Melanocyte of skin (primary cell): ENCODE results near the genes OR2C1, CLUAP1 and GLIS2.

DNA sequence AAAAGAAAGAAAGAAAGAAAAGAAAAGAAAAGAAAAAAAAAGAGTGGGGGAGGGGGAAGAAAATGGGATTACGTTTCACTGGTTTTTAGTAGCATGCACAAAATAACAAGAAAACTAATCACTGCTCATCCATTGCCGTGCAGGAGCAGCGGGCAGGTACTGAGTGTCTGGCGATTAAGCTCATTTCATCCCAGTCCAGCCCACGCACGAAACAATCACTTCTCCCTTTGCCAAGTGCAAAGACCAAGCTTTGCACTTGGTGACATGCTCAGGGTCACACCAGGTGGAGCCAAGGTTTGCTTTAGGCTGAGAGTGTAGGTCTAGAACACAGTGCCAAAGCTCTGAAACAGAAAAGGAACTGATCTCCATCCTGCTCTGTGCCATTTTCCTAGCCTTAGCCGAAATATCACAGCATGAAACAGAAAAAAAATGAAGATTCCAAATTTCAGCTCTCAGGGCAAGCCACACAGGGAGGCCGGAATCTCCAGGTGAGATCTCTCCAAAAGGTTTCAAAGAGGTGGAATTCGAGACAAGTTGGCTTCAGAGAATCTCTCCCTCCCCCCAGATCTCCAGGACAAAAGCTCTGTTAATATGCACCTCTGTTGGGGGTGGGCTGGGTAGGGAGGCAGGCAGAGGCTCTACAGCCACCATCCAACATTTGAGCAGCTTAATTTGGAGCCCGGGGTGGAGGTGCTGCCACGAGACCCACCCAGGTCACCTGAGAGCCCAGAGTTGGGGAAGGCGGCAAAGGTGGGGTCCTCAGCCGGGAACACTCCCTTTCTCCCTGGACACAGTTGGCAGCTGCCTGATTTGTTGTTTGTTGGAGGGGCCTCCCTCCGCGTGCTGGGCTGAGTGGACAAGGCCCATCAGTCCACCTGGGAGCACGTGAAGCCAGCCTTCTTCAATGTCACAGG lies 778 bp downstream of the ZSCAN10 start:
- CAGE, long polyA plus RNA, 2 experiments = no peak in any of the 2 experiments

DNA sequence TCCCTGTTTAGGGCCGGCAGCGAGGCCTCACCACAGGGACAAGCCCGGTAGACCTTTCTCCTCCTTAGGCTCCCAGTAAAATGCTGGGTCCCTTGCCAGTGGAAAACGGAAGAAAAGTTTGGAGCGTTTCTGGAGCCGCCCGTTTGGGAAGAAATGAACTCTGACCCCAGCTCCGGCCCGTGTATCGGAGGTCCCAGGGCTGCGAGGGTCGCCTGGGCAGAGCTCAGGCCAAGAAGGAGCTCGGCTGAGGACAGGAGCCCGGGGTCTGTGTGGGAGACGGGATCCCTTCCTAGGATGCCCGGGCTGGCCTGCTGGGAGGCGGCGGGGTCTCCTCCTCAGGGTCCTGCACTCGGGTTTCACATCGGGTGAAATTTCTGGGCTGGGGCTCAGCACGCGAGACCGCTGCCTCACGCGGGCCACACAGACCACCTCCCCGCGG lies 23.3 kb downstream of the ZNF213 start:
- CAGE, long polyA plus RNA, 2 experiments = no peak in any of the 2 experiments

DNA sequence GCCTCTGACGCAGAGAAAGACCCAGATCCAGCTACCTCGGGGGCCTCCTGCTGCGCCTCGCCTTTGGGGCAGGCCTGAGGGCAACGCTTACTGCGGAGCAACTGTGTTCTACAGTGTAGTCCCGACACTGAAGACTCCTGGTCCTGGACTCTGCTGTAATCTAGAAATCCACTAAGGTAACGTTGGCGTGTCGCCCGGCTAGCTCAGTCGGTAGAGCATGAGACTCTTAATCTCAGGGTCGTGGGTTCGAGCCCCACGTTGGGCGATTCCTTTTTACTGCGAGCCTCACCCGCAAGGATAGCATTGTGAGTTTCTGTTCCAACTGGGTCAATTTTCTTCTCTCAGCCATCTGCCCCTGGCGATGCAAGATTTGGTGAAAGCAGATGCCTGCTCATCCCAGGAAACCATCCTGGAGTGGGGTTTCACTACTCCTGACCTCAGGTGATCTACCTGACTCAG lies 40.7 kb downstream of the ZNF213 start:
- CAGE, long polyA plus RNA, 2 experiments = no peak in any of the 2 experiments

- CAGE, long polyA plus RNA, 2 experiments = no peak in any of the 2 experiments
Measured at GRCh38 chr16:3282697-3283129, 578 bp upstream of the ZNF263 start.

DNA sequence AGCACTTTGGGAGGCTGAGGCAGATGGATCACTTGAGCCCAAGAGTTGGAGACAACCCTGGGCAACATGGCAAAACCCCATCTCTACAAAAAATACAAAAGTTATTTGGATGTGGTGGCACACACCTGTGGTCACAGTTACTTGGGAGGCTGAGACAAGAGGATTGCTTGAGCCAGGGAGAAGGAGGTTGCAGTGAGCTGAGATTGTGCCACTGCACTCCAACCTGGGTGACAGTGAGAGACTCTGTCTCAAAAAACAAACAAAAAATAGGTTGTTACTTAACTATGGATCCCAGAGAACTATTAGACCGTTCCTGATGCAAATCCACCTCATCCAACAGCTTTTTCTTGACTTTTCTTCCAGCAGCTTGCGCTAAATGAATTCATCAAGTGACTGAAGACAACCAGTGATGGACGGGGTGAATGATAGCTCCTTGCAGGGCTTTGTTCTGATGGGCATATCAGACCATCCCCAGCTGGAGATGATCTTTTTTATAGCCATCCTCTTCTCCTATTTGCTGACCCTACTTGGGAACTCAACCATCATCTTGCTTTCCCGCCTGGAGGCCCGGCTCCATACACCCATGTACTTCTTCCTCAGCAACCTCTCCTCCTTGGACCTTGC lies at the start of gene OR2C1:
Gene OR2C1, plus strand, starts transcription at position 358 of the 624 bp plus-strand sequence.
- CAGE, long polyA plus RNA, 2 experiments = no peak in any of the 2 experiments

GRCh38 chr16:3500665-3501374 lies at the start of gene CLUAP1:
Gene CLUAP1 (plus strand): TSS chr16:3501004.
- CAGE, long polyA plus RNA, 2 experiments = no peak in any of the 2 experiments

DNA sequence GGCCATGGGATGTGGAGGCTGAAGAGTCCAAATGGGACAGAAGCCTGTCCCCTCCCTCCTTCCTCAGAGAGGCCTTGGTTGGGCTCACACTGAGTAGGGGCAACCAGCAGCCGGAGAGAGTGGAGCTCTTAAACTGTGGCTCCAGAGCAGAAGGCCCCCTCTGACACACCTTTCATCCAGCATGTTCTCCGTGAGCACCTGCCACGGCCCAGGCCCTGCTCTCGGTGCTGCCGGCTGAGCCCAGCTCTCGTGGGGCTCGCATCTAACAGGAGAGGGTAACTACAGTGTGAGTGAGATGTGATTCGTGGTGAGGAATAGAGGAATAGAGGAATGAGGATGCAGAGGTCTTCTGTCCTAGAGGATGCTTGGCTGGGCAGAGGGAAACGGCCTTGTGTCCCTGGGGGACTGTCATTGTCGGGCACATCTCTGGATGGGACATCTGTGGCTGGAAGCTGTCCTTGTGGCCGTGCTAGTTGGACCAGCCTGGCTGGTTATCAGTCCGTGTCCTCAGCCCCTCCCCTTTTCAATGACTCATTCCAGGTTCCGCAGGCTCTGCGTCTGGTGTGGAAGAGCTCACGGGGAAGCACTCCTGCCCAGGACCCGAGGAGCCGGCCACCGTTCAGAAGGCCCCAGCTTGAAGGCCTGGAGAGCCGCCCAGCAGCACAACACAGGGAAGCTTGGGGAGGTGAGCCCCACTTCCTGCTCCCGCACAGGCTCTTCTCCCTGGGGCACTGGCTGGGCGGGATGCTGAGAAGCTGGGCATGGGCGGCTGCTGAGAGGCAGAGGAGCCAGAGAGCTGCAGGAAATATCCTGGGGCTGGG lies 11.9 kb upstream of the DNASE1 start:
- CAGE, long polyA plus RNA, 2 experiments = no peak in any of the 2 experiments

- CAGE, long polyA plus RNA, 2 experiments = no peak in any of the 2 experiments
Measured at GRCh38 chr16:3677437-3678576, 23.3 kb downstream of the DNASE1 start.

GRCh38 chr16:3879691-3880387 lies 674 bp downstream of the CREBBP start:
- CAGE, long polyA plus RNA, 2 experiments = no peak in any of the 2 experiments

GRCh38 chr16:3946078-3946568 lies 65.6 kb upstream of the CREBBP start:
- CAGE, long polyA plus RNA, 2 experiments = no peak in any of the 2 experiments

GRCh38 chr16:3966391-3966920 lies 85.9 kb upstream of the CREBBP start:
- CAGE, long polyA plus RNA, 2 experiments = no peak in any of the 2 experiments

GRCh38 chr16:3992482-3992763 lies 111.9 kb upstream of the CREBBP start:
- CAGE, long polyA plus RNA, 2 experiments = no peak in any of the 2 experiments

- CAGE, long polyA plus RNA, 2 experiments = no peak in any of the 2 experiments
Measured at GRCh38 chr16:4053138-4053918, 62.9 kb downstream of the ADCY9 start.

GRCh38 chr16:4231378-4231912 lies 10.4 kb downstream of the SRL start:
- CAGE, long polyA plus RNA, 2 experiments = no peak in any of the 2 experiments

DNA sequence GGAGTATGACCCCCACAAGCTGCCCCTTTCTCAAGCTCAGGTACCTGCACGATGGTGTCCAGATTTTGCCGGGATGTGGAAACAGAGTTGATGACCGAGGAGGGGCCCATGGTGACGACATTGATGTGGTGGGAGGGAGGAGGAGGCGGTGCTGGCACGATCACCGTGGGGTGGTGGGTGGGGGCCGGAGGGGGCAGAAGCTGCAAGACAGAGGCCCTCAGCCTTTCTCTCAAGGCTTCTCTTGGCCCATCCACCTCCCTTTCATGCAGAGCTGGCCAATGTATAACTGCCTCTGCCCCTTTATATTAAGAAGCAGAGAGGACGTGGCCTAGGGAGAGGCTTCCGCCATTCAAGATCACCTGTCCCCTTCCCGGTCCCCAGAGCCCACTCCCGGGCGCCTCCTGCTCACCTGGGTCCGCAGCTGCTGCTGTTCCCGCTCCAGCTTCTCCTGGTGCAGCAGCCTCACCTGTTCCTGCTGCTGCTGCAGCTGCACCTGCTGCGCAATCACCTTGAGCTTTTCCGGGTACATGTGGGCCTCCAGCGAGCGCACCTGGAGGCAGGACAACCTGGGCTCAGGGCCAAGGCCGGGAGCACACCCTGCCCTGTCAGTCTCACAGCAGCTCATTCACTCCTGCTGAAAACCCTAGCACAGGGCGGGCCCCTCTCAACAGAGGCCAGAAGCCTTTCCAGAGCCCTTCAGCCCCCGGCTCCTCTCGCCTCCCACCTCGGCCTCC lies 12.6 kb downstream of the TFAP4 start:
- CAGE, long polyA plus RNA, 2 experiments = no peak in any of the 2 experiments

DNA sequence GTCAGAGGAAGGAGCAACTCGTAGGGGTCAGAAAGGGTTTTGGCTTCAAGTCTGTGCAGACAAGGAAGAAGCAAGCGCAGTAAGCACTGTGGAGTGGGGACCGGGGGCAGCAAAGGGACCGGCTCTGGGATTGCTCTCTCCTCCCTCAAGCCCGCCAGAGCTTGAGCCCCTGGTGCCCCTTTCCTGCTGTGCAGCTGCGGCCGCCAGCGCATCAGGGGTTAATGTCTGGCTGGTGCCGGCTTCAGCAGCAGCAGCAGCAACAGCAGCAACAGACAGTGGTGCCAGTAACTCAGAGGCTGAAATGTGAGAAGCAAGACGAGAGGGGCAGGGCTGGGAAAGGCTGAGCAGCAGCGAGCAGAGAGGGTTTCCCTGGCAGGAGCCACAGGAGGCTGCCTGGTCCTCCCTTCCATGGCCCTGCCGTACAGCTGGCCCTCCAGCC lies 20.9 kb upstream of the TFAP4 start:
- CAGE, long polyA plus RNA, 2 experiments = no peak in any of the 2 experiments

DNA sequence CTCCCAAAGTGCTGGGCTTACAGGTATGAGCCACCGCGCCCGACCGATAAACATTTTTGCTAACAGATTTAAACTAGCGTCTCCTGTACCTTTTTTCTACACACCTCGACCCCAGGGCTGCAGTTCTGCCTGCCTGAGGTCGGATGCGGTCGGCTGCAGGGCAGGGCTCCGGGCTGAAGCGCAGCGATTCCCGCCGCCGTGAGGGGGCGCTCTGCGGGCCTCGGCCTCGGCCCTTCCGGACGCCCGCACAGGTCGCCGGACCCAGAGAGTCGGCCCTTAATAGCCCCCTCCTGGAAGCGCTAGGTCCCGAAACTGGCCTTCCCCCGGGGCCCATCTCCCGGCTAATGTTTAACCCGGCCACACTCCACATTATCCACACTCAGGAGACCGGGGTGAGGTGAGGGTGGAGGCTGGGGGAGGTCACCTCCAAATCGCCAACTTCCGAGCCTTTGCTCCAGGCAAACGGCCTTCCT lies 2.0 kb upstream of the GLIS2 start:
- CAGE, long polyA plus RNA, 2 experiments = no peak in any of the 2 experiments

DNA sequence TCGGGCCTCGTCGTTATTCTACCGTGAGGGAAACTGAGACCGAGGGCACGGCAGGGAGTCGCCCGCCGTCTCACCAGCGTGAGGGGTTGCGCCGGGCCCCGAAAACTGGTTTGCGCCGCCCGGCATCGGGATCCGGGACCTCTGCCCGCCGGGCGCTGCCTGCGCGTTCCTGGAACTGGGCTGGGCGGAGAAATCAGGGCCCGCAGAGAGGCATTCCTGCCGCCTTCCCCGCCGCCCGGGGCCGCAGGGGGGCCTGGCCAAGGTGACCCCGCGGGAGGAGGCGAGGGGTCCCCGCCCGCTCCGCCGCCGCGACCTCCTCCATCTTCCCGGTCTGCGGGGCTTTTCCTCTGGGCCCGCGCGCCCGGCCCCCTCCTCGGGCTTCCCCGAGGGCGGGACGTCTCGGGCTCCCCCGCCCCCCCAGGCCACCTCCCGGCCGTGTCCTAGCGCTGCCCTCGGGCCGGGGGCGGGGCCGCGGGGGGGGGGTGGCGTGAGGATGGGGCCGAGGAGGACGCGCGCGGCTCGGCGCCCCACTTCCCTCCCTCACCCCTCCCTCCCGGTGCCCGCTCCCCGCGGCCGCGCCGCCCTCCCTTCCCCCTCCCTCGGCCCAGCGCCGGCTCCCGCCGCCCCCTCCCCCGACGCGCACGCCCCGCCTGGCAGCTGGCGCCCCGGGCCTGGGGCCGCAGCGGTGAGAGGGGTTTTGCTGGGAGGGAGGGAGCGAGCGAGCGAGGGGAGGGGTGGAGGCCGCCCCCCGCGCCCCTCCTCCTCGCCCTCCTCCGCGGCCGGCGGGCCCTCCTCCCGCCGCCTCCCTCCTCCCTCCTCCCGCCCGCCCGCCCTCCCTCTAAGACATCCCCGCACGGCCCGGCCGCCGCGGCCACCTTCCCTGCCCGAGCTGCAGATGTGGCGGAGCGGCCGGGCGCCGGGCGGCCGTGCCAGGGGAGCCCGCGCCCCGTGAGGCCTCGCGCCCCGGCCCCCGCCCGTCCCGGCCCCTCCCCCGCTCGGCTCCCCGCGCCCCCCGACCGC lies at the start of gene GLIS2:
Gene GLIS2, plus strand, starts transcription at position 874 of the 1,020 bp plus-strand sequence.
- CAGE, long polyA plus RNA, 2 experiments = no peak in any of the 2 experiments

GRCh38 chr16:4345556-4346205 lies 5.4 kb downstream of the PAM16 start:
- CAGE, long polyA plus RNA, 2 experiments = no peak in any of the 2 experiments

DNA sequence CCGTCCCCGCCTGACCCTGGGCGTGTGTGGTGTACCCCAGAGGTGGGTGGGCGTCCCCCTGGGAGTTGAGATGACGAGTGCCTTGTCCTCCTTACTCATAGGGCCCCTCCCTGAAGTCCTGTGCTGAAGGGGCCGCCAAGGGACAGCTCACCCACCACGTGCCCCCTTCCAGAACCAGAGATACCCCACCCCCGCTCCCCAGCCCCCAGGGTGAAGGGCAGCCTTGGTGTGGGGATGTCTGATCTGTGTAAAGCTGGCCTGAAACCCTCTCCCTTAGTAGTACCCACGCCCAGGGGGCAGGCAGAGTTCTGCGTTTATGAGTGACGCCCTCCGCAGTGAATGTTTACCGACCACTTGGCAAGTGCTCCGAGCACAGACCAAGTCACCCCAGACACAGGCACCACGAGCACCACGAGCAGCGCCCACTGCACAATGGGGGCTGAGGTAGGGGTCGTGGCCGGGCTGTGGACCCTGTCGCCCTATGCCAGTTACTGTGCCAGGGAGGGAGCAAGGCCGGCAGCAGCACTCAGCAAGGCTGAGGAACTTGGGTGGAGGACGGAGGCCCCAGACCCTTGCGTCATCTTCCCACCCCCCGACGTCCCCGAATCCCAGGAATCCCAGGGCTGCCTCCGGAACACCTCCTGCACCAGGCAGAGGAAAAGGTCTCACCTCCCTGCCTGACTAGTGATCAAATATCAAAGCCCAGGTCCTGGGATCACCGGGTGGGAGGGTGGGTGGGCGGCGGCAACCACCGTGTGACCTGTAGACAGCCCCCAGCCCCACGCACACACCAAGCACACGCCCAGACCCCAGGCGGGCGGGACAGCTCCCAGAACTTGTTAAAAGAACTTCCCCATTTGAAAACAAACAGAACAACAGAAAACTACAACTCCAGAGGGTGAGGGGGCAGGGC lies 5.2 kb downstream of the VASN start:
- CAGE, long polyA plus RNA, 2 experiments = no peak in any of the 2 experiments